Neutrophil (primary cell): ENCODE measurements around a stretch of chr1.

- PRO-cap, result unidirectional peak, plus-strand start at chr1:54488528
Observed at GRCh38 chr1:54487361-54488785, 60.2 kb upstream of the ACOT11 start.

DNA sequence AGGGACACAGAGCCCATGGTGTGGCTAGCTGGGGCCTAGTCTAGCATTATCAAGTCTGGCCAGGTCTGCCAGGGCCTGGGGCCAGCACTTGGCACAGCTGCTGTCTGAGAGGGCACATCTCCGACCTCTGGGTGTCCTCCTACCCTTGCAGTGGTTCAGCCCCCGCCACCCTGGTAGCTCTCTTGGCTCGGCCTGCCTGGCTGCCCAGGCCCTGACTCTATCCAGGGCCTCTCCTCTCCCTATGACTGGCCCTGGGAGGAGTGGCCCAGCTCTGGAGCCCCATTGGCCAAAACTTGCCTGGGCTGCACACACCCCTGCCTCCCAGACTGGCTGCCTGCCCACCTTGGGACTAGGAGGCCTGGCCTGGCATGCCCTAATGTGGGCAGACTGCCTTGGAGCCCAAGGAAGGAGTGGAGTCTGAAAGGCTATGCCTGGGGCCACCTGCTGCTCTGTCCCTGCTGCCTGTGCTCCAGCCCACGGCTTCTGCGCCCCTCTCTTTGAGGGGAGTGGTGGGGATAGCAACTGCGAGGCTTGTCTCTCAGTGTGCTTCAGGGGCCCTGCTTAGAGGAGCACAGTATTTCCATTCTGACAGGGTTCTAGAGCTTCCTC lies 33.6 kb downstream of the ACOT11 start:
- PRO-cap, result no peak

- PRO-cap, result no peak
Observed at GRCh38 chr1:54585557-54586214, 37.6 kb downstream of the FAM151A start.

- PRO-cap, result no peak
Observed at GRCh38 chr1:54592471-54592722, 30.9 kb downstream of the FAM151A start.

DNA sequence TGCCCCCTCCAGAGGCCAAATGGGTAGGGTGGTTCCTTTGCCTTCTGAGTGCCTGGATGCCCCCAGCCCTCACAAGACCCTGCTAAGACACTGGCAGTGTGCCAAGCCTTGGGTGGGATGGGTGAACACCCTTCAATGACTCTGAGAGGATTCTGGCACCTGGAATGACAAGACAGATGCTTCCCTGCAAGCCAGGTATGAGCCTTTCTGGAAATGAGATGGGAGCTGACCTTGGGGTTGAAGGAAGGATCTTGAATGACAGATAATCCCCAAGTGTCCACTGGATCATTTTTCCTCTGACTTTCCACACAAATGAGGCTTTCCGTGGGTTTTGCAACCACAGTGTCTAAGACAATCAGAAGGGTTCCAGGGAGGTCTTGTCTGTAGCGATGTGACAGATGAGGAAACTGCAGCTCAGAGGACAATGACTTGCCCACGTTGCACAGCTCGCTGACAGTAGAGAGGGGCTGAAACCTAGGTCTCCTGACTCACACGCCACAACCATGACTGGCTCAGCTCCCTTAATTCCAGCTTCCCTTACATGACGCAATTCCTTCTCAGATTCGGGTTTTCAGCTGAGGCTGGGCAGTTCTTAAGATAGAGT lies 36.5 kb downstream of the DHCR24 start:
- PRO-cap, result no peak

- PRO-cap, result no peak
Observed at GRCh38 chr1:54887332-54887755, 349 bp upstream of the DHCR24 start.

DNA sequence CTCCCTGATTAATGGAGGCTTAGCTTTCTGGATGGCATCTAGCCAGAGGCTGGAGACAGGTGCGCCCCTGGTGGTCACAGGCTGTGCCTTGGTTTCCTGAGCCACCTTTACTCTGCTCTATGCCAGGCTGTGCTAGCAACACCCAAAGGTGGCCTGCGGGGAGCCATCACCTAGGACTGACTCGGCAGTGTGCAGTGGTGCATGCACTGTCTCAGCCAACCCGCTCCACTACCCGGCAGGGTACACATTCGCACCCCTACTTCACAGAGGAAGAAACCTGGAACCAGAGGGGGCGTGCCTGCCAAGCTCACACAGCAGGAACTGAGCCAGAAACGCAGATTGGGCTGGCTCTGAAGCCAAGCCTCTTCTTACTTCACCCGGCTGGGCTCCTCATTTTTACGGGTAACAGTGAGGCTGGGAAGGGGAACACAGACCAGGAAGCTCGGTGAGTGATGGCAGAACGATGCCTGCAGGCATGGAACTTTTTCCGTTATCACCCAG lies 24.8 kb downstream of the PCSK9 start:
- PRO-cap, result no peak

- PRO-cap, result no peak
Observed at GRCh38 chr1:55125847-55126622, 86.7 kb downstream of the PCSK9 start.

DNA sequence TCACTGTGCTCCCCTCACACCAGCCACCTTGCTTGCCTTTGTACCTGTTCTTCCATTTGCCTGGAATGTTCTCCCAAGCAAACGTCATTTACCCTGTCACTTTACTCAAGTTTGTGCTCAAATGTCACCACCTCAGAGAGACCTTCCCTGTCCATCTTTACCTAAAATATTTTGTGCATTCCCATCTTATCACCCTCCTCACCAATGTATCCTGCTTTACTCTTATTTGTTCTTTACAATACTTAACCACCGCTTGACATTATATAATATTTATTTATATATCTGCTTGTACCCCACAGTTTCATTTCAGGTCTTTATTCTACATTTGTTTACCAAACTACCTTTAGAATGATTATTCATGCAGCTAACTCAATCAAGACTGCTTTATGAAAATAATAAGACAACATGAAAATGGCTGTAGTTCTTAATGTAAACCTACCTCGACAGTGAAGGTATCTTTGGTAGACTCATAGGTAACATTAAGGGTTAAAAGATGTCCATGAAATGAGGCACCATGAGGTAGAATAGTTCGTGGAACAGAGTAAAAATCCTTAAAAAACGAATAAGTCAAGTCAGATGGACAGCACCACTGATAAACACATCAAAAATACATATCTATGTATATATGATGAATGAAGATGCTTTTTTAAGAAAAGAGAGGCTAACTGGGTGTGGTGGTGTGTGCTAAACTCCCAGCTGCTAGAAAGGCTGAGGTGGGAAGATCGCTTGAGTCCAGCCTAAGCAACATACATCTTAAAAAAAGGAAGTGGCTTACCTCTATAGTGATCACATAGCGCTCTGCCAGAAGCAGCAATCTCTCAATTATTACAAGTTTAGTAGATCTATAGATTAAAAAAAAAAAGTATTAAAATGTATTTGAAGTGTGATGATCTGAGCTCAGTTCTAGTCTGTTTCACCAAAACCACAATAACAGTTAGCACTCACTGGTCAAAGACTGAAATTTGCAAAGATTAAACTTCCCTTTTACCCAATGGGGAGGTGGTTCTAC lies 76.7 kb downstream of the USP24 start:
- PRO-cap, result no peak

DNA sequence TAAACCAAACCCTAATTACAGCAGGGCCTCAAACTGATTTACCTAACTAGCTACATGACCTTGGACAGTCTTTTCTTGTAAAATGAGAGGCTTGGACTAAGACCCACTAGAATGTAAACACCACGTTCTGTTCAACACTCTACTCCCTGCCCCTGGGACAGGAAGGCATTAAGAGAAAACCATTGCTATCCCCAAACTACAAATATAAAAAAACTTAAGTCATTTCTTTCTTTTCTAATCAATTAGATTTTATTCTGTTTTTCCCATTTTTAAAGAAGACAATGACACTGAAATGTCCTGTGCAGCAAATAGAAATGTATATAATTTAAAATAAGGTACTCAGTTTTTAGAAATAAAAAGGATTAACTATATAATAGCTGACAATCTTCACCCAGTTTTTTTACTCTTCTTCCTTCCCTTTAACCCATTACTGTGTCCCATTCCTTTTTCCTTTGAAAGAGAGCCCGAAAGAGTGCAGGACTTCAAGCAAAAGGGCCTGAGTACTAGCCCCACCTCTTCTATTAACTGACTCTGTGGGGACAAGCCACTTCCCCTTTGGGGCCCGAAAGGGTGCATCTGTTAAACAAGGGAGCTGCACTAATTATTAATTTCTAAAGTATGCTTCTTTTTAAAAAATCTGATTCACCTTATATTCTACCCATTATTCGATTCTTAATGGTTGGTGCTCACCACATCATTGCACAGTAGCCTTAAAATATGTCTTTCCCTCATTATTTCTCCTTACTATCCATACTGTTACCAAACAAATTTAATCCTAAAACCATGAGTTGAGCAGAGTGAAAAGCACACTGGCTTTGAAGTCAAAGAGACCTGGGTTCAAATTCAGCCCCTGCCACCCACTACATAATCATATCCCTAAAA lies 3.4 kb downstream of the USP24 start:
- PRO-cap, result no peak

DNA sequence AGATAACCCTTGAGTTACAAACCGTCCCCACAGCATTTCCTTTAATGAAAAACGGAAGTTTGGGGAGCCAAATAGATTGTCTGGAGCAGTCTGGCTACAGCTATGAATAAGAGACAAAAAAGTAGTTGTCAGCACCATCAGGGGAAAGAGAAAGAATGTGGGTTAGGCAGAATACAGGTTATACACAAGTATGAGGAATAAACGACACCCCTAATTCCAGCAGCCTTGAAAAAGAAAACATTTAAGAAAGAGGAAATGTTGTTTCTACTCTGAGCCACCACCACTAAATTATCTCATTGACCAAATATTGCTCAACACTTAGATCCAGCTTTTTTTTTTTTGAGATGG lies 29.4 kb upstream of the USP24 start:
- PRO-cap, result no peak

- PRO-cap, result no peak
Observed at GRCh38 chr1:55464394-55465056, 249.4 kb upstream of the USP24 start.

DNA sequence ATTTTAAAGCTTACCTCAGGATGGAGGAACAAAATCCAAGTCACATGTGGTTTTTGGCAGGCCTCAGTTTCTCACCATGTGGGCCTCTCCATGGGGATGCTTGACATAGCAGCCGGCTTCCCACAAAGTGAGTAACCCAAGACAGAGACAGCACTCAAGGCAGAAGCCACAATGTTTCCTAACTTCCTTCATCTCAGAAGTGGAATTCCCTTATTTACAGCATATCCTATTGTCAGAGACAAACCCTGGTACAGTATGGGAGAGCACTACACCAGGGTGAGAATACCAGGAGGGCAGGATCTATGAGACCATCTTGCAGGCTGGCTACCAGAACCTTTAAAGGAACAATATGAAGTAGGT lies 483.0 kb downstream of the PLPP3 start:
- PRO-cap, result no peak

- PRO-cap, result no peak
Observed at GRCh38 chr1:56200393-56200889, 378.9 kb downstream of the PLPP3 start.

DNA sequence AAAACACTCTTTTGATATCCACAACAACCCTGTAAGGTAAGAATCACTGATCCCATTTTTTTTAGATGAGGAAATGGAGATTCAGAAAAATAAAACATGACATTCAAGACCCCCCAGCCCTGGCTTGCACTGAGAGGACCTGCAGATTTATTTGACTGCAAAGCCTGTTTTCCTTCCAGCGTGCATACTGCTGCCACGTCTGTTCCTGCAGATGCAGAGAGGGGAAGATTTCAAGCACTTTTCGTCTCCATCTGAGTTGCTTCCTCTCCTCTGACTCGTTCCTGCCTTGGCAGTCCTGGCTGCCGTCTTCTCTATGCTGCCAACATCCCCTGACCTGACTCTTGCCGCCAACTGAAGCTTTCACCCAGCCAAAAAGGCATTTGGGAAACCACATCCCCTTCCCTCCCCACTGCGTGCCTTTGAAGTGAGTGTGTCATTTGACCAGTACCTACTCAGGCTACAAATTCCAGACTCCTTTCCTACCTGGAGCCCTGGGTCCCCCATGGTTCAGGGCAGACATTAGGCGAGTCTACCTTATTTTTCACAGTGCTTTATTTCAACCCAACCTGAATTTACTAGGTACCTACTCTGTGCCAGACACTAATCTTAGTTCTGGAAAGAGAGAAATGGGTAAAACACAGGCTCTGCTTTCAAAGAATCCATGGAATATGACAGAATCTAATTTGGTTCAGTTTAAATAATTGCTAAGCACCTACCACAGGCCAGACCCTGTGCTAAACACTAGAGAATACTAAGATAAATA lies 202.7 kb downstream of the PLPP3 start:
- PRO-cap, result no peak

DNA sequence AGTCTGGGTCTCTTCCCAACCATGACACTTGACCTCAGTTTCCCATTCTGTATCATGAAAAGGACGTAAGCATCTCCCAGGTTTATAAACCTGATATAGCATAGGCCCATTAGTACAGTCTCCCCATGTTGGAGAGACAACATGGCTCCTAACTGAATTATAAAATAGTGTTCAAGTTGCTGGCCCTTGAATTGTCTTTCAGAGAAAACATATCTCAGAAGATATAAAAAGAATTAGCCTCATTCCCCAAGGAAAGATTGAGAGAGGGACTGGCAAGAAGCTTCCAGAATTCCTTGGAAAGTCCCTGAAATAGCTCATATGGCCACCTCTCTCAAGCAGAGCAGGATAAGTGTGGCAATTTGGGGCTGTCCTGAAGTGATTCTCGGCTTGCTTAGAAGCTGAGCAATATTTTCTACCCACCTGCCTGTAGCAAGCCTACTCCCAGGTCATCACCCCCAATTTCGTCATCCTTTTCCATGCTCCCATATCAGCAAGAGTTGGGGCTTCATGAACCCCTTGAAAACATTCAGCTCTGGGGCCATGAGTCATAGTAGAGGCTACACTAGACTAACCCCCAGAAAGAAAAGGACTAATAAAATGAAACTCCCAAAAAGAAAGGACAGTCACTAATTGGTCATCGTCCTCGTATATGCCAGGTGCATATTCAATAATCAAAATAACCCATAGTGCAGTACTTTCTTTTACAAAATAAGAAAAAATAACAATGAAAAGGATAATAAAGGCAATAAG lies 131.6 kb downstream of the PLPP3 start:
- PRO-cap, result no peak

DNA sequence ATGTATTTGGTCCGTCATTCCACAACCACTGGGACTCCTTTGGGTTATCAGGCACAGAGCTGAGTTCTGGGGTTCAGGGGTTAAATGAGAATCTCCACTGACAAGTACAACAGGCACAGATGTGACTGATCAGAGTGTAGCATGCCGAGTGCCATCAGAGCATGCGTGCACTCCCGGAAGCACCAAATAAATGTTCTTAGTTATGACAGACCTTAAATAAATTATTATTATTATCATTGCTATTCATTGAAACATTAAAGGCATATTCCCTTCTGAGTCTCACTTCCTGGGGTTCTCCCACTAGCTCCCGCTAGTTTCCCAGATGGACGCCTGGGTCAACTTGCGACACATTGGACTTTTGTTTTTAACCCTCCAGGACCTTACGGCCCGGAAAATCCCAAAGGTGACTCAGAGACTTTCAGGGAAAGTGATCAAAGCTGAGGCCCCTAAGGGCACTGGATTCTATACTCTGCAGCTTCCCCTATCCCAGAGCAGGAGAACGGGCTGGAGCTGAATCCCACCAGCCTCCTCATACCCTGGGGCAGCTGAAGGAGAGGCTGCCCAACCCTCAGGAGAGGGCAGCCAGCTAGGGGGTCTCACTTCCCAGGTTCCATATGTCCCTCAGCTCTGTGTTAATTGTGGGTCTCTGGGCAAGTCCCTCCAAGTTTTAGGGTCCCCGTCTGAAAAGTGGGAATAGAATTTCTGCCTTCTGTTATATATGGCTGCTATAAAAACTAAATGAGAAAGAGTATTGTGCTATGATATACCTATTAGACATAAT lies 130.4 kb downstream of the PLPP3 start:
- PRO-cap, result no peak

- PRO-cap, result no peak
Observed at GRCh38 chr1:56496162-56496848, 83.1 kb downstream of the PLPP3 start.

- PRO-cap, result no peak
Observed at GRCh38 chr1:56505944-56506691, 73.2 kb downstream of the PLPP3 start.

GRCh38 chr1:56523652-56523999 lies 55.7 kb downstream of the PLPP3 start:
- PRO-cap, result no peak